Smooth muscle cell (in vitro differentiated cells): Measurements from ENCODE around the genes MARVELD1, CNNM1 and ENTPD7.

DNA sequence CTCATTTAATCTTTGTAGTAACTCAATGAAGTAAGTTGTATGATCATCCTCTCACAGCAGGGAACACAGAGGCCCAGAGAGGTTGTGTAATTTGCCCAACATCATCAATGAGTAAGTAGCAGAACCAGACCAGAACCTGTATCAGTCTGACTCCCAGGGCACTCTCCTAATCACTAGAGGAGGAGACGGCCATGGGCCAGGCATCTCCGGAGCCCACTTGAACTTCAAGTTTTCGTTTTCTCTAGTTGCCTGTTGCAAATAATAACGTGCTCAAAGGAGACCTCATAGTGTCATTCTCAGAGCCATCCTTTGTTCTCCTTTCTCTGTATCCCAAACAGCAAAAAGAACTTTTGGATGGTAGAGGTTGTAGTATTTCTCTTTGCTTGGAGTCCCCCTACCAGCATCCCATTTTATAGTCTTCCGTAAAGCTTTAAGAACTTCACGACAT lies 20.2 kb downstream of the UBTD1 start:
- RAMPAGE, long total RNA, result no peak

DNA sequence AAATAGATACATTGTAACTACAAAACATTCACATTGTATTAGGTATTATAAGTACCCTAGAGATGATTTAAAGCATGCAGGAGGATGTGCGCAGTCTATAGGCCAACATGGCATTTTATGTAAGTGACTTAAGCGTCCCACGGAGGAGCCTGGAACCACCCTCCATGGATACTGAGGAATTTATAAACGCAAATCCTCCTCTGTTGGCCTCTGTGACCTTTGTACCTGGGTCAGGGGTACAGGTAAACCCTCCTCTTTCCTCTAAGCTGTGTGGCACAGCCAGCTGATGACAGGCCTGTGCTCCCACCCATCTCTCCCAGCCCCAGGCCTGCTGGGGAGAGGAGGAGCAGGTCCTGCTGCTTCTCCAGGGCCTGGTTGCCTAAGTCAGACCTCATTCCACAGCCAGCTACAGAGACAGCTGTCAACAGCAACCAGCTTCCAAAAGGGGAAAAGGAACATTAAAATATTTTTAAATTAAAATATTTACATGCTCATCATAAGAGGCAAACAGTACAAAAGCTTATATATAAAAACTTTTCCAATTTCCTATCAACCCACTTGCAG lies 5.0 kb downstream of the AVPI1 start:
- RAMPAGE, long total RNA, result no peak

GRCh38 chr10:97713222-97713913 lies at the start of gene MARVELD1:
TSS of gene MARVELD1 (plus strand) at chr10:97713730.
- RAMPAGE, long total RNA, result no peak

DNA sequence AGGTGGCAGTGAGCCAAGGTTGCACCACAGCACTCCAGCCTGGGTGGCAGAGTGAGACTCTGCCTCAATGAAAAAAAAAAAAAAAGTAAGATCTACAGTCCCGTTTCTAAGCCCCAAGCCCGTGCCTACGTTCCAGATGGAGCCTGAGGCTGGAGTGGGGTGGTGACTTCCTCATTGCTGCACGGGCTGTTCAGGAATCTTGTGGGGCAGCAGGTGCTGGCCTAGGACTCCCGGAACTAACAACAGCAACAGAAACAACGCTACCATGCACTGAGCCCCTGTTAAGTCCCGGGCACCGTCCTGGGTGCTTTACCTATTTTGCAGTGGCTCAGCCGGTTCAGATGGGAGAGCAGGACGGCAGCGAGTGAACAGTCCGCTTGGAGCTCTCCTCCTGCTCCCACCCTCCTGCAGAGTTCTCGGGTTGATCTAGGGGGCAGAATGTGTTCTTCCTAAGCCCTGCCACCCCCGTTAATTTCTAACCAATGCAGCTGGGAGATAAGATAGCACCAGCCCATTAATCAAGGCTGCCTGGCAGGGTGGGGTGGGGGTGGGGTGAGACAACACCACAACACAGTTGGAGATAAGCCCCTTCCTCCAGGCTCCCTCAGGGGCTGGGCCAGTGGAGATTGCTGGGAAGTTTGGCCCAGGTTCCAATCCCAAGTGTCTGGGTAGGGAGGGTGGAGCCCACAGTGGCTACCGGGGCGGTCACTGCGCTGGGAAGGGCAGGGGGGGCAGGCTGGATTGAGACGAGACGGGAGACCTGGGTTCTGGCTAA lies 17.0 kb upstream of the SFRP5 start:
- RAMPAGE, long total RNA, result no peak

- RAMPAGE, long total RNA, result no peak
Observed at GRCh38 chr10:98173092-98173631, 38.7 kb downstream of the R3HCC1L start.

- RAMPAGE, long total RNA, result no peak
Observed at GRCh38 chr10:98420652-98421374, 5.8 kb upstream of the PYROXD2 start.

DNA sequence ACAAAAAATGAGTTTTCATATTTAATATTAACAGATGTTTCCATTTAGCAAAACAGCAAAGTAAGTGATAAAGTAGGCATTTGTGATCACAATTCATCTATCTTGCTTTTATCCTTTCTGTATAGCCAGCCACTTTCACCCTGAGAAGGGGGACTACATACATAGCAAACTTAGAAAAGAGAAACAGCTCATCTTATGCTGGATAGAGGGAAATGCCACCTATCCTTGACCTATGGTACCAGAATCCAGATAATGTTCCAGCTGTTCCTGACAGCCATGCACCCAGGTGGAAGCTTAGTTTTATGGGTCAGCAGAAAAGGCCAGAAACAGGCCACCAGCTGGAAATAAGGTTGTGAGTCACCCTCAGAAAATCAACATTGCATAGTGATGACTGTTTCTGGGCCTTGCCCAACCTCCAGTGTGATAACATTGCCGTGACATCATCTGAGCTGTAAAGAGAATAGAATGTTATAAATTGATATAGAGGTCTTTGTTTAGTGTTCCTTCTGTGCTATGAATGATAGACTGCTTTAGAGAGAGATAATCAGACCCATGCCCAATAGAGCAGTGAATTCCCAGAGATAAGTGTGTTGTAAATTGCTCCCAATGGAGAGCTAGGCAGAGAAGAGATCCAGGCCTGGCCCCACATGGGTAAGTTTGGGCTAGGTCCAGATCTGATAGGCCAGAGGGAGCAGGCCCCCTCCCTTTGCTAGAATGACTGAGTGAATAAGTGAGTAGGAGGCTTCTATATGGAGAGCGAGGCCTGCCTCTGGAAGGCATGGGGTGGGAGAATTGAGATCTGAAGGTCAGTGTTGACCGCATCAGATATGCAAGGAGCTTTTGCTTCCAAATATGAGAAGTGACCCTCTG lies 14.1 kb upstream of the HPS1 start:
- RAMPAGE, long total RNA, result no peak

- RAMPAGE, long total RNA, result no peak
Observed at GRCh38 chr10:98467889-98468296, 21.2 kb upstream of the HPS1 start.

- RAMPAGE, long total RNA, result no peak
Observed at GRCh38 chr10:99328908-99330063, at the start of gene CNNM1. TSS of gene CNNM1 (plus strand) at chr10:99329356.

DNA sequence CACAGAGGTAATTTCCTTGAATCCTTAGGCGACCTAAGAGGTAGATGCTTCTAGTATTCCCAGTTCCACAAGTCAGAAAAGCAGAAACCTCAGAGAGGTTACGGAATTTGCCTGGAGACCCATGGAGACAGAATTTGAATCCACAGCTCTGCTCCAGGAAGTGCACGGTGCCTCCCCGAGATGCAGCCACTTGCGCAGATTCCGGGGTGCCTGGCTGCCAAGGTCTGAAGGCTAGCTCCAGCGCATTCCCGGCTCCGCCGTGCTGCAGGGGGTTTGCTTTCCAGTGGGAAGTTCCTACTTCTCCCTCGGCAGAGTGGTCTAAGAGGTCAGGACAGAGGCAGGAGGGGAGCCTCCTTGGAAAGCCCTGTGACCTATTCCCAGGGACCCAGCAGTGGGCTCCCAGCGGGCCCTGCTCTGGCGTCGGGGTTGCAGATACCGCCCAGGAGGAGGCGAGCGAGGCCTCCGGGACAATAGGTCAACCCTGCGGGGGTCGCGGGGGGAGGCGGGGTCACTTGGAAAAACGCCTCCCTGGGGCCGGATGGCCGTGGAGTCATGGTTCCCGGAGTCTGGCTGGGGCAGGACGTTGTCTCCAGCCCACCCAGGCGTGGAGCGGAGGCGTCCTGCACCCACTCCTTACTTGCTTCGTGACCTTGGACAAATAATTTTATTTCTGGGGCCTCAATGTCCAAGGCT lies 10.0 kb upstream of the NKX2-3 start:
- RAMPAGE, long total RNA, result no peak

GRCh38 chr10:99659123-99659616 lies at the start of gene ENTPD7:
TSS of gene ENTPD7 (plus strand) at chr10:99659509.
- RAMPAGE, long total RNA, result start-site peak on the minus strand at chr10:99659246-99659284, 40 and 33 reads in 2 replicates; start-site peak on the plus strand at chr10:99659467-99659555, 434 and 212 reads in 2 replicates

- RAMPAGE, long total RNA, result no peak
Observed at GRCh38 chr10:99993923-99995317, 15.3 kb downstream of the DNMBP start.

DNA sequence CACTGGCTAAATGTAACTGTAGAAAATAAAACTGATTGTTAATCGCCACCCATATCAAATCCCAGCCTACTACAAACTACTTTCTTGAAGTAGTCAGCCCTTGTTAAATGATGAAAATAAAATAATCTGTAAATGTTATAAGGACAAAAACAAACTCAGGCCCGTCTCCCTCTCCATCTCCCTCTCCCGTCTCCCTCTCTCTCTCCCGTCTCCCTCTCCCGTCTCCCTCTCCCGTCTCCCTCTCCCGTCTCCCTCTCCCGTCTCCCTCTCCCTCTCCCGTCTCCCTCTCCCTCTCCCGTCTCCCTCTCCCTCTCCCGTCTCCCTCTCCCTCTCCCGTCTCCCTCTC lies 8.7 kb upstream of the CWF19L1 start:
- RAMPAGE, long total RNA, result no peak

DNA sequence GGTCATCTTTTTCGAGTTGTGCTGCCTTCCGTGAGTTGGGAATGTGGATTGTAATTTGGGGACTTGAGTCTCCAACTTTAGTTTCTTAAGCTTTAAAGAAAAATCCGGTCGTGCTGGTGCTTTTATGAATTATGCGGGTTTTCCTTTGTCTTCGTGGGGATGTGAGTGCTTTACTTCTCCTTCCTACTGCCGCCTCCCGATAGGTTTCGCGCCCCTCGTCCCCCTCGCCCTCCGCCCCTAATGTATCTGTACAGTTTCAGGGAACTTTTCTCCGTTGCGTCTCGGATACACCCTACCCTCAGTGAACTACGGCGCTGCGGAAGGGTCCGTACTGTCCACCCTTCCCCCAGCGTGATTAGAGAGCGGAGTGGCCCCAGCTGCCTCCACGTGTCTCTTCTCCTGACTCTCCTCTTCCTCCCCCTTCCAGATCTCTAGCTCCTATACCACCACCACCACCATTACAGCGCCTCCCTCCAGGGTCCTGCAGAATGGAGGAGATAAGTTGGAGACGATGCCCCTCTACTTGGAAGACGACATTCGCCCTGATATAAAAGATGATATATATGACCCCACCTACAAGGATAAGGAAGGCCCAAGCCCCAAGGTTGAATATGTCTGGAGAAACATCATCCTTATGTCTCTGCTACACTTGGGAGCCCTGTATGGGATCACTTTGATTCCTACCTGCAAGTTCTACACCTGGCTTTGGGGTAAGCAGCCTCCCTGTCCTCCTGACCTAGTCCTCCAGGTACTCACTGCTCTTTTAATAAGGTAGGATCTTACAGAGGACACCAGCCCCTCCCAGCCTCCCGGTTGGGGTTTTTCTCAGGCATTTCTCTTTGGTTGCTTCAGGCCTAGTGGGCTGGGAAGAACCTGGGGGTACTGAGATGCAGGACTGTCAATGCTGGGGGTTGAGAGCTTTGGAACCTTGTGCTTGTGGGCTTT lies 876 bp downstream of the SCD start:
- RAMPAGE, long total RNA, result no peak

- RAMPAGE, long total RNA, result no peak
Observed at GRCh38 chr10:100361140-100362176, 14.4 kb downstream of the SCD start.

GRCh38 chr10:100364186-100364658 lies 17.2 kb downstream of the SCD start:
- RAMPAGE, long total RNA, result no peak

GRCh38 chr10:100528439-100529586 lies 858 bp downstream of the NDUFB8 start:
- RAMPAGE, long total RNA, result no peak

- RAMPAGE, long total RNA, result no peak
Observed at GRCh38 chr10:100653854-100654454, 91.4 kb upstream of the PAX2 start.

DNA sequence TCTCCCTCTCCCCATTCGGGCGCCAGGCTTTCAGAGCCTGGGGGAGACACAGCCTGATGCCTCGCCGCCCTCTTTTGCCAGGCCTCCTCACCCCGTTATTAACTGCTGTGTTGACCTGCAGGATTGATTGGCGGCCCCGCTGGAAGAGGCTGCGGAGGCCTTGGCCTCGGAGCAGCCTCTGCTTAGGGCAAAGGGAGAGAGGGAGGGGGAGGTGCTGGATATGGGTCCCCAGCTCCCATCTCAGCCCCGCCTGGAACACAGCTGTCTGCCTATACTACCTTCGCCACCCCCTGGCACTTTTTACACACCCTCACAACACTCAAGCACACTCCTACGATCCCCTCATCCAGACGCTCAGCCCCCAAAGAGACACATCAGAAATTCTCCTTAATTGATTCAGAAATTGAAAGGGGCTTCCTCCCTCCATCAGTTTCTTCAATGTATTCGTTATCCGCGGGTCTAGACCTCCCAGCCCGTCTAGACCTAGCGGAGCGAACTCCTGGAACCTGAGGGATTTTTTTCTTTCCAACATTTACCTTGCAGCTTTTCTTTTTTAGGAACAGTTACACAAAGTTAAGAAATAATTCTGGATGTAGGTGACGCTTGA lies 7.1 kb upstream of the PAX2 start:
- RAMPAGE, long total RNA, result no peak

GRCh38 chr10:100825924-100826419 lies 80.6 kb downstream of the PAX2 start:
- RAMPAGE, long total RNA, result no peak